A549 (cell line): Measurements from ENCODE around the genes TMEM214, OST4, PREB, GTF3C2, IFT172 and GCKR.

DNA sequence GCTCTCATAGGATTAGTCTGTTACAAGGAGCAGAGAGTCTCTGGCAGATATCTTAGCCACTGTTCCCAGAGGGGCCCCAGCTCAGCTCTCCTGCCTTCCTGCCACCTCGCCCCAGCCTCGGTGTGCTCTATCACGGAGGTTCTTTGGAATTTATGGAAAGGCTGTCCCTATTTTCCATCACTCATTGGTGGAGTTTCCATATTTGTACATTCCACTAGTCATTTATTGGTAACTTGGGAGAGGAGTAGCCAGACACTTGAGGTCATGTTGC lies 21.6 kb downstream of the DRC1 start:
- PRO-cap = no peak
CAGE:
- cytosol, long polyA plus RNA = no peak
- long polyA plus RNA = no peak
- nucleus, long polyA plus RNA = no peak

DNA sequence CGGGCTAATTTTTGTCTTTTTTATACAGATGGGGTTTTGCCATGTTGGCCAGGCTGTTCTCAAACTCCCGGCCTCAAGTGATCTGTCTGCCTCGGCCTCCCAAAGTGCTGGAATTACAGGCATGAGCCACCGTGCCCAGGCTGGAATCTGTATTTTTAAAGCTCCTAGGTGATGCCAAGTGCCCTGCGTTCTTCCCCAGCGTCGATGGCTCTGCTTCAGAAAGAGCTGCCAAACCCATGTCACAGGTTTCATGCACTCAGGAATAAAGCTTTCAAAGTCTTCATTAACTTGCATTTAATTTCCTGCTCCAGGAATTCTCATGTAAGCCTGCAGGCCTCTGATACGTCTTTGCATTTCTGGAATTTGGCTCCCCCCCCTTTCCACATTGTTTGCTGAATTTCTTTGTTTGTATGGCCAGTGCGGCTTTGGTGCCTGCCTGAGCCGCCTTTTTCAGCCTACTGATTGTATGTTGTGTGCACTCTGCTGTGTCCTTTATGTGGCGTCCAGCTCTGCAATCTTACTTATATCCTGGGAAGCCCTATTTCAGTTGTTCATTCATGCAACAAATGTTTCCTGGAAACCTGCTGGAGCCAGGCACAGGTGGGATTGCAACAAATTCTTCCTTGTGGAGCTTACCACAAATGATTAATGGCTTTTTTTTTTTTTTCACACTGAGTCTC lies 62.8 kb downstream of the OTOF start:
- PRO-cap = no peak
CAGE:
- cytosol, long polyA plus RNA = no peak
- long polyA plus RNA = no peak
- nucleus, long polyA plus RNA = no peak

DNA sequence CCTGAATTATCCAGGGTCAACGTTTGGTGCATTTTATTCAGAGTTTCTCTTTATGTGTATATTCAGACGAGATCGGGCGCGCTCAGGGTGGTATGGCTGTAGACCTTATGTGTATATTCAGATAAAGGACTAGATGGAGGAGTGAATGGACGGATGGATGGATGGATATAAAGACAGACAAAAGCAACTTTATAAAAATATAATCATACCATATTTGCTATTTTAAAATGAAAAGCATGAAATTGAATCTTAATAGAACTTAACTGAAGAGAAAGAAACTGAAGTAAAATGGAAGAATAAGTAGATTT lies 9.2 kb downstream of the FAM166C start:
- PRO-cap = no peak
CAGE:
- cytosol, long polyA plus RNA = no peak
- long polyA plus RNA = no peak
- nucleus, long polyA plus RNA = no peak

DNA sequence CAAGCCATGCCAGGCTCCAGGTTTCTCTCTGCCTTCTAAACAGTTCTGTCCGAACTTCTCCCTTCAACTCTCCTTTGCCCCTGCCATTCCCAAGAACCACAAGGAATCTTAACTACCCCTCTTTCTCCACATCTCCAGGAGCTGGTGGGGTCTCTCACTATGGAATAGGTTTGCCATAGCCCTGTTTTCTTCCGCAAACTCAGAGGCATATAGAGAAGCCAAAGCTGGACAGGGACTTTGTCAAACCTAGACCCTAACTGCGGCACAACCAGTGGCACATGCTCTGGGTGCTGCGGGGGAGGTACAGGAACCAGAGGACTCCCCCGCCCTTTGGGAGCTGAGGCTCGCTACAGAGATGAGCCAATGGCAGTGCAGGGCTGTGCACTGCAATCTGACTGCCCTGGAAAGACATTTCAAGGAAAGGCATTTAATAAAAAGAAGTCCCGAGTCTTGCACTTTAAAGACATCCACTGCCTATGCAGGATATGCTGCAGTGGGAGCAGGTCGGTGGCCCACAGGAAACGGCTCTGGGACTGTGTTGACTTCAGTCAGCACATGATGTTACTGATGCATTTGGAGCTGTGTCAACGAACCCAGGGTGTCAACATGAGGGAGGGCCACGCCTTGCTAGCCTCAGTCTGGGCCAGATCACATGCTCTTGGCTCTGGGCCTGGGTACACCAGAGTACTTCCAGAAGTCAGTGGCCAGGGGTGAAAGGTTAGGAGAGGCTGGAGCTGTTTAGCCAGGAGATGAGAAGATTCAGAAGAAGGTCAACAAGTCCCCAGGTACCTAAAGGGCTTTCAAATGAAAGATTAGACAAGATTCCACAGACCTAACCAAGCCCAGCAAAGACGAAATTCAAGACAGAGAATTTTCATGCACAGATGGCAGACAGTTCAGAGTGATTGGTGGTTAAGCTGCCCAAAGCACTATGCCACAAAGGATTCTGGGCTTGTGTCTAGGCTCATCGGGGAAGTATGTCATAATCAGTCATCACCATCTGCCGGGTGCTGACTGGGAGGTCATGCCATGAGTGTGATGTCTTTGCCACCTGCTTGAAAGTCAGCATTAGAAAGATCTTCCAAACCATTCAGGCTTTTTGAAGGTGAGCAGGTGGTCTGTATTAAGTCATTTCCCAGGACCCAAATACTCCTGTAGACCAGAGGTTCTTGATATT lies 8.3 kb downstream of the SLC35F6 start:
- PRO-cap = unidirectional peak, minus-strand start at position 566 of the sequence
CAGE:
- cytosol, long polyA plus RNA = no peak
- long polyA plus RNA = no peak
- nucleus, long polyA plus RNA = no peak

- PRO-cap = no peak
CAGE:
- cytosol, long polyA plus RNA = no peak
- long polyA plus RNA = no peak
- nucleus, long polyA plus RNA = no peak
These were observed 6.9 kb downstream of the CENPA start for GRCh38 chr2:26792604-26793379.

GRCh38 chr2:27032514-27033479 lies at the start of gene TMEM214:
TSS of gene TMEM214 (plus strand) at chr2:27032965.
- PRO-cap = bidirectional peak, plus-strand start at chr2:27032977, minus-strand start at chr2:27032874
CAGE:
- cytosol, long polyA plus RNA = start-site peak on the plus strand at chr2:27032949-27032997, 220 and 112 reads in 2 replicates
- long polyA plus RNA = start-site peak on the plus strand at chr2:27032970-27033009, 207 and 28 reads in 2 replicates
- nucleus, long polyA plus RNA = start-site peak on the plus strand at chr2:27032959-27033149, 68 and 561 reads in 2 replicates

GRCh38 chr2:27033491-27034579 lies 1.1 kb downstream of the TMEM214 start:
- PRO-cap = no peak
CAGE:
- cytosol, long polyA plus RNA = no peak
- long polyA plus RNA = no peak
- nucleus, long polyA plus RNA = no peak

- PRO-cap = bidirectional peak, plus-strand start at chr2:27071877, minus-strand start at chr2:27071650
CAGE:
- cytosol, long polyA plus RNA = start-site peak on the minus strand at chr2:27071638-27071673, 661 and 183 reads in 2 replicates
- long polyA plus RNA = start-site peak on the minus strand at chr2:27071643-27071660, 399 and 191 reads in 2 replicates
- nucleus, long polyA plus RNA = no peak
These were observed at the start of gene OST4 for GRCh38 chr2:27071547-27071968. TSS of gene OST4 (minus strand) at chr2:27071654.

- PRO-cap = bidirectional peak, plus-strand start at chr2:27134718, minus-strand start at chr2:27134623
CAGE:
- cytosol, long polyA plus RNA = no peak
- long polyA plus RNA = start-site peak on the minus strand at chr2:27134617-27134640, 369 and 244 reads in 2 replicates
- nucleus, long polyA plus RNA = no peak
These were observed at the start of gene PREB for GRCh38 chr2:27133876-27135164. TSS of gene PREB (minus strand) at chr2:27134636.

DNA sequence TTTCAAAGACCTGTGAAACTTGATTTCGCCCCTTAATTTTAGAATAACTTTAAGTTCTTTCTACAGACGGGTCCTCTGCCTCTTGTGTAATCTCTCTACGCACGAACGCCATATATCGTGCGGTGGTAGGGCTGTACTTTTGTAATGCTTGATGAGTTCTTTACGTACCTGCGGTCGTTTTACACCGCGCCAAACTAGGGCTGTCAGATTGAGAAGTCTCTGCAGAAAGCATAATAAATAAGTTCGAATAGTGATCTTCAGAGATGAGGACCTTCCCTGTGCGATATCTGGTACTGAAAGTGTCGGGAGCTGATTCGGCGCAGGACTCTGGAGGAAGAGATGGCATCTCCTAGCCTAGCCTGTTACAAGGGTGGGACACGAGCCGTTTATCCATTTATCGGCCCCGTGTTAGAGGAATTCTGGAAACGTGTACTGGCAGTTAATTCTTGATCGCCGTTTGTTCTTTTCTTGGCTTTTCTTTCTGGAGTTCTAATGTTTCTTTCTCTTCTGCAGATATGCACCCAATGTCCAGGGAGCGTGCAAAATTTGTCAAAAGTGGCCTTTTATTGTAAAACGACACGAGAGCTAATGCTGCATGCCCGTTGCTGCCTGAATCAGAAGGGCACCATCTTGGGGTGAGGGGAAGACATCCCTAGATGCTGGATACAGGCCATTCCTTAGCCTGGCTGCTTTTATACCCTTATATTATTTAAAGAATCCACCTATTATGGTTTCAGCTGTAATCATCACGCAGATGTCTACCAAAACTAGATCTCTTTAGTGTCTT lies 789 bp upstream of the SLC5A6 start:
- PRO-cap = no peak
CAGE:
- cytosol, long polyA plus RNA = no peak
- long polyA plus RNA = no peak
- nucleus, long polyA plus RNA = no peak

- PRO-cap = no peak
CAGE:
- cytosol, long polyA plus RNA = no peak
- long polyA plus RNA = no peak
- nucleus, long polyA plus RNA = no peak
These were observed 6.3 kb downstream of the MPV17 start for GRCh38 chr2:27316571-27316988.

DNA sequence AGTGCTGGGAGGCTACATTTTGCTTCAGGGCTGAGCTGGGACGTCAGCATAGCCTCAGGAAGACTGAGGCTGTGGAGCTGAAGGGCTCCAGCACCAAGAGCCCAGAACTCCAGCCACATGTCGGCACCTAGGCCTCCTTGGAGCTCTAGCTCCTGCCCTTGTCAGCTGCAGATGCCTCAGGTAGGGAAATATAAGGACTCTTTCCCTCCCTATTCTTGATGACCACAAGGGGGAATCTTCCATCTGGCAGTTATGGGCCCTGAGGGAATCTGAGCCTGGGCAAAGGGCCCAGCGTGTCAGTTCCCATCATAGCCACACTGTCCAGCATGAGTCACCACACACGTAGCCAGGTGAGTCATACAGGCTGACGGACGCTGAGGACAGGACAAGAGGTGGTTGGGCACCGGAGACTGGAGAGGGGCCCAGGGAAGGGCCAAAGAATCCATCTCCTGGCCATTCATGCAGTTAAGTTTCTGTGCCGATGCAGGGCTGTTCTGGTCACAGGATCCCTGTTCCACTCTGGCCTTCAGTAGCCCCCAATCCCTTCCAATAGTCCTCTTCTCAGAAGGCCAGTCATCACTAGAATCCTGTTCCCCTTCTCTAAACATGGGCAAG lies 1.9 kb downstream of the MPV17 start:
- PRO-cap = bidirectional peak, plus-strand start at position 358 of the sequence, minus-strand start at position 163 of the sequence
CAGE:
- cytosol, long polyA plus RNA = no peak
- long polyA plus RNA = no peak
- nucleus, long polyA plus RNA = no peak

GRCh38 chr2:27335328-27335860 lies 12.5 kb upstream of the MPV17 start:
- PRO-cap = no peak
CAGE:
- cytosol, long polyA plus RNA = no peak
- long polyA plus RNA = no peak
- nucleus, long polyA plus RNA = no peak

GRCh38 chr2:27356627-27357476 lies at the start of gene GTF3C2:
TSS of gene GTF3C2 (minus strand) at chr2:27356764.
- PRO-cap = bidirectional peak, plus-strand start at chr2:27357226, minus-strand start at chr2:27356981
CAGE:
- cytosol, long polyA plus RNA = no peak
- long polyA plus RNA = start-site peak on the minus strand at chr2:27356752-27356794, 838 and 496 reads in 2 replicates
- nucleus, long polyA plus RNA = start-site peak on the minus strand at chr2:27356755-27356790, 463 and 864 reads in 2 replicates; start-site peak on the minus strand at chr2:27356950-27357023, 41 and 66 reads in 2 replicates

GRCh38 chr2:27489289-27490323 lies at the start of gene IFT172:
TSS of gene IFT172 (minus strand) at chr2:27489743.
- PRO-cap = bidirectional peak, plus-strand start at chr2:27490006, minus-strand start at chr2:27489744
CAGE:
- cytosol, long polyA plus RNA = no peak
- long polyA plus RNA = no peak
- nucleus, long polyA plus RNA = no peak

DNA sequence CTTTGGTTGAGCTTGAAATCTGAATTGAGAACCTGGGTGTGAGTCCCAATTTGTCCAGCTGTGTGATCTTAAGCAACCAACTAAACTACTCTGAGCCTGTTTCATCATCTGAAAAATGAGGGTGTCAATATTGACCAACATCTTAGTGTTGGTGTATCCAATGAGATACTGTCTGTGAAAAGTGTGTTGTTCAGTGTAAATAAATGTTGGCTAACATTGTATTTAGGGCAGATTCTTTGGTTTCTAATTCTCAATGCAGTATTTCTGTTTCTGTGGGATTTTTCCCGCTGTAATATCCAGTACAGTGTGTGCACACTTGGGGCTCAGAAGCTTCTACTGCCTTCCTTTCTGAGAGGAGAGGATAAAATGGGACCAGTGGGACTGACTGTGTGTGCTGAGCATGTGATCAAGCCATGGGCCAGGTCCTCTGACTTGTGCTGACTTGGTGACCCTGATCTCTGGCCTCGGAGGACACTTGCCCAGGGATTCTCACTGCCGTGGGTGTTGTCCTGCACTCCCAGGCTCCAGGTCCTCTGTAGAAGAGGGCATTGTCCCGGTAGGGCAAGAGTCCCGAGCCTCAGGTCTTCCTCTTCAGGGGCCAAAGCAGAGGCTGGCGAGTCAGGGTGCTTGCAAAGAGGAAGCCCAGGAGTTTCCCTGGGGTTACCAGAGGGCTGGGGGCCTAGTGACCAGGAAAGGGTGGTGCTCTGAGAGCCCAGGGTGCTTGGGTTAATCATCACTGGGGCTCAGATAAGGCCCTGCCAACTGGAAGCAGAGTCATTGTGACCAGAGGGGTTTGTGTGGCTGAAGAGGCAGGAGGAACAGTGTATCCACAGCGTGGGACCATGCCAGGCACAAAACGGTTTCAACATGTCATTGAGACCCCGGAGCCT lies at the start of gene GCKR:
GCKR (plus strand) TSS at position 777 of the 890 bp plus-strand sequence.
- PRO-cap = no peak
CAGE:
- cytosol, long polyA plus RNA = no peak
- long polyA plus RNA = no peak
- nucleus, long polyA plus RNA = no peak

GRCh38 chr2:27701502-27702002 lies 37.9 kb downstream of the SLC4A1AP start:
- PRO-cap = no peak
CAGE:
- cytosol, long polyA plus RNA = no peak
- long polyA plus RNA = no peak
- nucleus, long polyA plus RNA = no peak

DNA sequence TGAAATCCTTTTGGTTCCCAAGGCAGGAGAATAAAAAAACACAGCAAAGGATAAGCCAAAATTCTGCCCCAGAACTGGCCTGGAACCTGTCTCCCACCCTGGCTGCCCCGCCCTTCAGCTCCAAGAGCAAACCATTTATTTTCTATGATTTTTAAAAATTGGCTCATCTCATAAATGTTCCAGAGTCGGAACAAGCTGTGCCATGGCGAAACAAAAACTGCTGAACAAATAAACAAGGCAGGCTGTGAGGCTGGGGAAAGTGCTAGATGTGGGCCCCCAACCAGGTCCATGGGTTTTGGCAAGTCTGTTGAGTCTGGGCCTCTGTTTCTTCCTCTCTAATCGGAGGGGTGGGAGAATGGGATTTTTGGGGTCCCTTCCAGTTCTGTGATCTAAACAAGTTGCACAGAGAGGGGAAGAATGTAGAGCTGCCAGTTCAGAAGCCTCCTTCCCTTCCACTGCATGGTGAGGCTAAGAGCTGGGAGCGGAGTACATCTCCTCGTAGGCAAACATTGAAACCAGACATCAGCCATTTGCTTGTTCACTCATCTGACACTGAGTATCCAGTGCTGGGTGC lies 44.3 kb downstream of the SLC4A1AP start:
- PRO-cap = no peak
CAGE:
- cytosol, long polyA plus RNA = no peak
- long polyA plus RNA = no peak
- nucleus, long polyA plus RNA = no peak

GRCh38 chr2:27720035-27720612 lies 51.4 kb upstream of the MRPL33 start:
- PRO-cap = no peak
CAGE:
- cytosol, long polyA plus RNA = no peak
- long polyA plus RNA = no peak
- nucleus, long polyA plus RNA = no peak

DNA sequence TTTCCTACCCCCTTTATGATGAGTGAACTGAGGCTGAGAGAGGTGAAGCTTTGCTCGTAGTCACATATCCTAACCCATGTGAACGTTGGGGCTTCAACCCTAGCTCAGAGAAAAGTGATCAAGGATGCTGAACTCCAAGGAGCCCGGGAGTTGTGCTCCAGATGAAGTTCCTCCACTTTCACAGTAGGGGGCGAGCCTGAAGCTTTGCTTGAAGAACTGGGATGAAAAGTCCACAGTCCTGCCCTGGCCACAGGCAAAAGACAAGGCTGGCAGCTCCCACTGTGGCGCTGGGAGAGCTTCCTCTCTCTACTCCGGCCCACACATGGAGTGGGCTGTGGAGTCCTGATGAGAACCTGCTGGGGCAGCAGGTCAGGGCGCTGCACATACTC lies 48.2 kb upstream of the MRPL33 start:
- PRO-cap = no peak
CAGE:
- cytosol, long polyA plus RNA = no peak
- long polyA plus RNA = no peak
- nucleus, long polyA plus RNA = no peak